A172 (cell line): Measurements from ENCODE around the gene C21orf58.

- RAMPAGE, long total RNA: no peak
Measured at GRCh38 chr21:45421419-45422154, 16.6 kb downstream of the COL18A1 start.

DNA sequence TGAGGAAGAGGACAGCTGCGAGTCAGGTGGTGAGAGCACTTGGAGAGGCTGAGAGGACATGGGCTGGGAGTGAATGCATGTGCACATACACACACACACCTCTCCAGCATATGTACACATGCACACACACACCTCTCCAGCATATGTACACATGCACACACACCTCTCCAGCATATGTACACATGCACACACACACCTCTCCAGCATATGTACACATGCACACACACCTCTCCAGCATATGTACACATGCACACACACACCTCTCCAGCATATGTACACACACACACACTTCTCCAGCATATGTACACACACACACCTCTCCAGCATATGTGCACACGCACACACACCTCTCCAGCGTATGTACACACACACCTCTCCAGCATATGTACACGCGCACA lies 58.5 kb downstream of the SLC19A1 start:
- RAMPAGE, long total RNA: no peak

- RAMPAGE, long total RNA: no peak
Measured at GRCh38 chr21:45533225-45533475, 9.1 kb downstream of the SLC19A1 start.

DNA sequence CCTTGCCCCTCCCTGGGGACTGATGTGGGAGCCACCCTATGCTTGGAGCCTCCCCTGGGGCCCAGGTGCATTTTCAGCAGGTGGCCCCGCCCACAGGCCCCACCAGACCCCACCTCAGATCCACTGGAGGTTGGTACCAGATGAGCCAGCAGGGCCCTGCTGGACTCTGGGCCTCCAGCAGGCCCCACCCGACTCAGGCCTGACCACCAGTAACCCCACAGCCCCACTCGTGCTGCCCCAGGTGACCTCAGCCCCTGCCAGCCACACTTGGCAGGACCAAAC lies 8.8 kb downstream of the SLC19A1 start:
- RAMPAGE, long total RNA: no peak

GRCh38 chr21:45590080-45591413 lies 48.3 kb upstream of the SLC19A1 start:
- RAMPAGE, long total RNA: no peak

DNA sequence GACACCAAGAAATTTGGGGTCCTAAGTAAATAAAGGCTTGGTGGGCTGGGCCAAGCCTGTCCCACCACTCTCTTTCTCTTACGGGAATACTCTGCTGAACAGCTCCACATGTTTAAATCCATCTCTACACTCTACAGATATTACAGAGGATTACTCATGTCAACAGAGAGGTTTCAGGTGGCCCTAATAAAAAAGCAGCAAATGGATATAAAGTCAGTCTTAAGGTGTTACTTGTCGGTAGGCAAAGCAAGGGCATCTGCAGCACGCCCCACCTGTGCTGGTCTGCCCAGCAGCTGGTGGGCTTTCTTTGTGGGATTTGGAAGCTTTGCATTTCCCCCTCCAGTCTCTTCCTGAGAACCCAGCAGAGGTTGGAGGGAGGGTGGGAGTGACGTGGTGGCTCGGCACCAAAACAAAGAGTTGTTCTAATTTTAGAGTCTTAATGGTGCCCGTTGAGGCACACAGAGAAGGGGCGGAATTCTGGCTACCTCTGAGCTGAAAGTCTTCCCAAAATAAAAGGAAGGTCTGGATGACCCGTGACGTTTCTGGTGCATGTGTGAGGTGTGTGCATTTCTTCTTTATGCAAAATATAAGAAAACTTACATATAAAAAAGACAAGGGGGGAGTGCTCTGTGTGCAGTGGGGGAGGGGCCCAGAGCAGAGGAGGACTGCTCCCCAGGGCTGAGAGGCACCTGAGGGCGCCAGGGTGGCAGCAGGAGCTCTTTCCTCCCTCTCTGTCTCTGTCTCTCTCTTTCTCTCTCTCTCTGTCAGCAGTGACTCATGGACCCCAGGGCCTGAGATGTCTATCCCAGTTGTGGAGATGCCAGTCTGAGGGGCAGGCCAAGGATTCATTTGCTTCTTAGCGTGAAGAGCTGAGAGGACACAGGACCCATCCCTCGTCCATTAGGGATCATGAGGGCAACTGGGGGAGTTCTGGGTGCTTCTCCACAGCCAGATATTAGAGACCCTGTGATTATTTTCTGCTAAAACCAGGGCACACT lies 4.7 kb upstream of the PCBP3 start:
- RAMPAGE, long total RNA: no peak

- RAMPAGE, long total RNA: no peak
Measured at GRCh38 chr21:45846559-45847242, 134.9 kb upstream of the COL6A1 start.

DNA sequence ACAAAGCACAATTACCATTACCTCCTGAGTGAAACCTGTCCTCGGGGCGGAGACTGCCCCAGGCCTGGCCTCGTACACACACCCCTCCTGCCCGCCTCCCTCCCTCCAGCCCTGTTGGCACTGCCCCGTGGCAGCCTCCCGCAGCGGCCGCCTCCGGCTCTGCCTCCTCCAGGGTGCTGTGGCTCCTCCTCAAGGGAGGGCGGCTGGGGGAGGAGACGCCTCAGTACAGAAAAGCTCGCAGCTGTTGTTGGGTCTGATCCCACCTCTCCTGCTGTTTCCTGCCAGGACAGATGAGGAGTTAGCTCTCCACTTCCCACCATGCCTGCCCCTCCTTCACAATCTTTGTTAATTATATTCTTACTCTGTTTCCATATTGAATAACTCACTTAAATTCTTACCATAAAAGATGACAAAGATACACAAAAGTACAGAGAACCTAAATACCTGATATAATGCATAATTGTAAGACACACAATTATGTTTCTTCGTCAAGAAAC lies 30.8 kb upstream of the COL6A1 start:
- RAMPAGE, long total RNA: no peak

GRCh38 chr21:45986905-45987285 lies 5.3 kb downstream of the COL6A1 start:
- RAMPAGE, long total RNA: no peak

GRCh38 chr21:46006174-46006563 lies 24.6 kb downstream of the COL6A1 start:
- RAMPAGE, long total RNA: no peak

GRCh38 chr21:46115087-46115501 lies 17.2 kb downstream of the COL6A2 start:
- RAMPAGE, long total RNA: no peak

GRCh38 chr21:46151372-46151823 lies 4.0 kb downstream of the FTCD start:
- RAMPAGE, long total RNA: no peak

DNA sequence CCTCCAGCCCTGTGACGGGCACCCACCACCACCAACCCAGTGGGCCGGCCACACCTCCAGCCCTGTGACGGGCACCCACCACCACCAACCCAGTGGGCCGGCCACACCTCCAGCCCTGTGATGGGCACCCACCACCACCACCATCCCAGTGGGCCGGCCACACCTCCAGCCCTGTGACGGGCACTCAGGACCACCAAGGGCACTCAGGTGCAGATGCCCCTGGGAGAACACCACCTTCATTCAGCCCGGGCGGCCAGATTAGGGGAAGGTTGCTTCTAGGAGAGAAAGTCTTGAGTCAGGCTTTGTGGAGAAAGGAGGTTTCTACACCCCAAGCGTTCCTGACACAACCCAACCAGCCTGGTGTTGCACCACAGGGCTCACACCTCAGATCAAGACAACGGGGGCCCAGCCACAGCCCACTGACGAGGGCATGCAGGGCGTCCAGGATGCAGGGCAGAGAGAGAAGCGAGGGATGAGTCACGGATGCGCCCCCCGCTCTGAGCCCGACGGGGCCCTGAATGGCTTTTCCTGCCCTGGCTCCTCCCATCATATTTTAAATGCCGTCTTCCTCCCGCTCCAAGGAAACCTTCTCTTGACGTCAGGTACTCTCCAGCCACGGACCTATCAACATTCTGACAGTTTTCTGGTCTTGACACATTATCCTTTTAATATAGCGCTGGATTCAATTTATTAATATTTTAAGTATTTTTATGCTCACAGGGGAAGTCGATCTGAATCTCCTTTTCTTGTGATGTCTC lies 506 bp upstream of the SPATC1L start:
- RAMPAGE, long total RNA: no peak

- RAMPAGE, long total RNA: no peak
Measured at GRCh38 chr21:46295218-46296262, 9.4 kb downstream of the YBEY start.

DNA sequence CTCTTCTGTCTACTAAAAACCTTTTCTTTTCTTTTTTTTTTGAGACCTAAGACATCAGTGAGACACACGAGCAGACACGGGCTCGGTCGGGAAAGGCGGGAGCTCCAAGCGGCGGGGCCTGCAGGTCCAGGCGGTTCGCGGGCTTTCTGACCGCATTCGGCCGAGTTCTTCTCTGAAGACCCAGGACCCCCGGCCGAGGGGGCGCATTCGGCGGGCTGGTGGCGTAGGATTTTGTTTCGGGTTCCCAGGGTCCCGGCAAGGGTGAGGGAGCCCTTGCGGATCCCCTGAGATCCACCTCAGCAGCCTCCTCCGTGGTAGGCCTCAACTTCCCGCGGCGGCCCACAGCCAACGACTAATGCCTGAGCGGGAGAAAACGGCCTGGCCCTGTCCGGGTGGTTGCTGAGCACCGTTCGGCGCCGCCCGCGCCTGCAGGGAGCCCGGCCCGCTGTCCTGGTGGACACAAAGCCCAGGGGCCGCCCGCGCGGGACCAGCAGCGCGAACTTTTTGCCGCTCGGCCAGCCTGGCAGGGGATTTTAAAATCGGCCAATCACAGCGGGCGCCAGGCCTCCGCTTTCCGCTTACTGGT lies at the start of gene C21orf58:
Gene C21orf58 (minus strand): TSS at position 506 of the 586 bp plus-strand sequence.
- RAMPAGE, long total RNA: no peak

DNA sequence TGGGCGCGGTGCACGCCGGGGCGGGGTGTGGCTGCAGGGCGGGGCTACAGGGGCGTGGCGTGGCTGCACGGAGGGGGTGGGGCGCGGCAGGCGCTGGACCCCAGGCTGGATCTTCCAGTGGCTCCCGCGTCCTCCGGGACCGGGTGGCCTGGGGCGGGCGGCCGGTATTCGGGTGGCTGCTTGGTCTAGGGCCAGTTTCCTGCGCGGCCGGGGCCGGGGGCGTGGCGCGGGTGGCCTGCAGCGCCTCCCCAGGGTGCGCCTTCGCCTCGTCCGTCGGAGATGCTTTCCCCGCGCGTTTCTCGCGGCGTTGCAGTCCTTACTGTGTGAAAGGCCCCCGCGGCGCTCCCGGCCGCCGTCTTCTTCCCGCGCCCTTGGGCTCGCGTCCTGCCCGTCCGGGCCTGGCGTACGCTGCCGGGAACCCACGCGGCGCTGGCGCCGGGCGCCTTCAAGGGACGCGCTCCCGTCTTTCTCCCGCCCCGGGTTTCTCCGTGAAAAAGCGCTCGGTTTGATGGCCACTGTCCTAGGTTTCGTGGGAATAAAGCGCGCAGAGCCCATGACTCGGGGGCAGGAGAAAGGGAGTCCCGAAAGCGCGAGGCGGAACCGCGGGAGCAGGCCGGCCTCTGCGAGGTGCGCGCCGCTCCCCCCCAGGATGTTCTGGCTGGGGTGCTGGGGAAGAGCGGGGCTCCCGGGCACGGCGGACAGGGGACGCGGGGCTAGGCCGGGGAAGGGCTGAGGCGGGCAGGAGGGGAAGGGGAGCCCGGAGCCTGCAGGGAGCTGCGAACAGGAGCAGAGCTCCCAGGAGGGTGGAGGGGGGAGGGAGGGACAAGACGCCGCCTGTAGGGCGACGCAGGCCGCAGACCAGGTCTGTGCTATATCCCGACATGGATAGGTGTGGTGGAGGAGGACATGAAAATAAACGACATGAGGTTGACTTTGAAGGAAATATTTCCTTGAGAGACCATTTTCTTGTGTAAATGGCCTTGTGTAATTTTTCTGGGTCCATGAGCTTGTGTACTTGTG lies 938 bp downstream of the PCNT start:
- RAMPAGE, long total RNA: no peak

DNA sequence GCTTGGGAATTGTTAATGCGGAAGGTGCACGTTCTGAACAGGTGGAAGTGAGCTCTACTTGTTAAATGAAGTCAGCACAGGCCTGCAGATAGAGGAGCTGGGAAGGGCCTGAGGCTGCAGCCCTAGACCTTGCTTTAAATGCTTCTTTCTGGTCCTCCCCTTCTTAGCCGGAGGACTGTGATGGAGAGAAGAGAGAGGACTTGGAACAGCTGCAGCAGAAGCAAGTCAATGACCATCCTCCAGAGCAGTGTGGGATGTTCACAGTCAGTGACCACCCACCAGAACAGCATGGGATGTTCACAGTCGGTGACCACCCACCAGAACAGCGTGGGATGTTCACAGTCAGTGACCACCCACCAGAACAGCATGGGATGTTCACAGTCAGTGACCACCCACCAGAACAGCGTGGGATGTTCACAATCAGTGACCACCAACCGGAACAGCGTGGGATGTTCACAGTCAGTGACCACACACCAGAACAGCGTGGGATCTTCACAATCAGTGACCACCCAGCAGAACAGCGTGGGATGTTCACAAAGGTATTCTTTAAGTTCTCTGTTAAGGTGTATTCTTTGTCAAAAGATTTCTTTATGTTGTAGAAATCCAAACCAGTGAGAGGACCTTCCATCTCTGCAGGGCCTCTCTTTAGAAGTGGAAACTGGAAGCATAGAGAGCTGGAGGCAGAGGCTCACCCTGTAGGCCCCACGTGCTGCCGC lies 10.4 kb downstream of the PCNT start:
- RAMPAGE, long total RNA: no peak

GRCh38 chr21:46352835-46353324 lies 28.9 kb downstream of the PCNT start:
- RAMPAGE, long total RNA: no peak

- RAMPAGE, long total RNA: no peak
Measured at GRCh38 chr21:46386585-46386880, 62.6 kb downstream of the PCNT start.

DNA sequence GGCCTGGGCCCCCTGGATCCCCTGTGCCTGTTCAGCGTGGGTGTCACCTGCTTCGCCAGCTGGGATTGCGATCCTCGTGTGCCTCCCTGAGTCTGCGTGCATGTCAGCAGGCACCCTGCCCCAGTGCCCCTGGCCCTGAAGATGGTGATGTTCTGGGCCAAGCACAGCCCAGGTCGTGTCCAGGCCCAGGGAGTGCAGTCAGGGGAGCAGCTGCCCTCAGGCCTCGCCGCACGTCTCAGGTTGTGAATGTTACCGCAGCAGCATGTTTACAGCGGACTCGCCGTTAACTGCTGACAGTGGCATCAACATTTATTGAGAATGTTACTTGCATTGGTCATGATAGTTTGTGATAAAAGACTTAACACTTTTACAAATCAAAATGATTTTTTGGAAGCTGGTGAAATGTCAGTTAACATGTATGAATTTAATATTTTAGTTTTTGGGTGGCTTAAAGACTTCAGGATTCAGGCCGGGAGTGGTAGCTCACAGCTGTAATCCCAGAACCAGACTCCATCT lies 63.8 kb upstream of the DIP2A start:
- RAMPAGE, long total RNA: no peak